ENCODE measurements around a stretch of chr16.

DNA sequence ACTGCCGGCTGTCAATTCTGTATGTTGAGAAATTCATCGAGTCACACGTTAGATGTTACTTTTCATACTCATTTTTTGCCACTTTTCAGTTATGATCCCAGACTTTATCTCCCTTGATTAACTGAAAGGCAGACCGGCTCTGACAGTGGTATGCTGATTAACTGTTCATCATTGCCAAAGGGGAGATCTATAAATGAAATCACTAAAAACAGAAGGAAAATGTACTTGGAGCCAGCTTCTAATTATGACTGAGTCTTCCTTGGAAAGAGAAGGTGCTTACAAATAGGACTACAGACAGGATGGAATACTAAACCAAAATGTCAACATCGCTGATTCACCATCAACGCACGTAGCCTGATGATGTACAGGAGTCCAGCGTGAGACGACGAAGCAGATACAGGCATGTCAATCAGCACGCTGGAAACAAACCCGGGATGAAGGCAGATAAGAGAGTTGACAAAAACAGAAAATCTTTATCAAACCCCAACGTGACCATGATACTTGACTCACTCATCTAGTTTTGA is 22.8 kb downstream of the NSMCE1 start:
- RRBS = 0% methylated on average over 3 of the region's 13 CpGs

- RRBS = no CpG with 5 or more reads among the region's 2 CpGs
Observed at GRCh38 chr16:27253968-27254556, 14.5 kb downstream of the NSMCE1 start.

DNA sequence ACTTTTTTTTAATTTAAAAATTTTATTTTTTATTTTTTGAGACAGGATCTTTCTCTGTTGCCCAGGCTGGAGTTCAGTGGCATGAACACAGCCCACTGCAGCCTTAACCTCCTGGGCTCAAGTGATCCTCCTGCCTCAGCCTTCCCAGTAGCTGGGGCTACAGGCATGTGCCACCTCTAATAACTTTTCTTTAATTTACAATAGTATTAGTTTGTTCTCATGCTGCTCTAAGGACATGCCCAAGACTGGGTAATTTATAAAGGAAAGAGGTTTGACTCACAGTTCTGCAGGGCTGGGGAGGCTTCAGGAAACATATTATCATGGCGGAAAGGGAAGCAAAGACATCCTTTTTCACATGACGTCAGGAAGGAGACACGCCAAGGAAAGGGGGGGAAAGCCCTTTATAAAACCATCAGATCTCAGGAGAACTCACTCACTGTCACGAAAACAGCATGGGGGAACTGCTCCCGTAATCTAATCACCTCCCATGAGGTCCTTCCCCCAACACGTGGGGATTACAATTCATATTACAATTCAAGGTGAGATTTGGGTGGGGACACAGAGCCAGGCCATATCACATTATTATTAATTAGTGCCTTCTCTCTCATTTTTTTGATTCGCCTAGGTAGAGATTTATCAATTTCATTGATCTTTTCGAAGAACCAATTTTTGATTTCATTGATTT is 18.3 kb downstream of the IL4R start:
- RRBS = no CpG with 5 or more reads among the region's 8 CpGs

- RRBS = no CpG with 5 or more reads among the region's 12 CpGs
Observed at GRCh38 chr16:27346178-27347000, 32.6 kb downstream of the IL4R start.

DNA sequence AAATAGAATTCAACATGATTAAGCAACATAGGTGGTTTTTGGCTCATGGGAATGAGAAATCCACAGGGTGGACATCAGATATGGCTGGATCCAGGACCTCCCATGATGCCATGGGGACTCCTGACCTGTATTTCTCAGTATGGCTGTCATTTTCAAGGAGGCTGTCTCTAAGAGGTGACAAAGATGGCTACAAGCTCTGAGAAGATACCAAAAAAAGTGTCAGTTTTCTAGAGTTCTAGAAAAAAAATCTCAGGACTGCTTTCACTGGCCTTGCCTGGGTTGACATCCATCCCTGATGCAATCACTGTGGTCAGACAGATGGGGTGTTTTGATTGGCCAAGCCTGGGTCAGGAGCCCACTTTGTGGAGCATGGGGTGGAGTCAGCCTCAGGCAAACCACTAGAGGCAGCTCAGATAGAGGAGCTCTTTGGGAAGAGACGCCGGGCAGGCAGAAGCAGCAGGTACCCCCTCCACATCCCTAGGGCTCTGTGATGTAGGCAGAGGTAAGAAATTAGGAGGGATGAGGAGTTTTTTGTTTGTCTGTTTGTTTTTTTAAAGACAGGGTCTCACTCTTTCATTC is 25.0 kb downstream of the IL21R start:
- RRBS = no CpG with 5 or more reads among the region's 2 CpGs

DNA sequence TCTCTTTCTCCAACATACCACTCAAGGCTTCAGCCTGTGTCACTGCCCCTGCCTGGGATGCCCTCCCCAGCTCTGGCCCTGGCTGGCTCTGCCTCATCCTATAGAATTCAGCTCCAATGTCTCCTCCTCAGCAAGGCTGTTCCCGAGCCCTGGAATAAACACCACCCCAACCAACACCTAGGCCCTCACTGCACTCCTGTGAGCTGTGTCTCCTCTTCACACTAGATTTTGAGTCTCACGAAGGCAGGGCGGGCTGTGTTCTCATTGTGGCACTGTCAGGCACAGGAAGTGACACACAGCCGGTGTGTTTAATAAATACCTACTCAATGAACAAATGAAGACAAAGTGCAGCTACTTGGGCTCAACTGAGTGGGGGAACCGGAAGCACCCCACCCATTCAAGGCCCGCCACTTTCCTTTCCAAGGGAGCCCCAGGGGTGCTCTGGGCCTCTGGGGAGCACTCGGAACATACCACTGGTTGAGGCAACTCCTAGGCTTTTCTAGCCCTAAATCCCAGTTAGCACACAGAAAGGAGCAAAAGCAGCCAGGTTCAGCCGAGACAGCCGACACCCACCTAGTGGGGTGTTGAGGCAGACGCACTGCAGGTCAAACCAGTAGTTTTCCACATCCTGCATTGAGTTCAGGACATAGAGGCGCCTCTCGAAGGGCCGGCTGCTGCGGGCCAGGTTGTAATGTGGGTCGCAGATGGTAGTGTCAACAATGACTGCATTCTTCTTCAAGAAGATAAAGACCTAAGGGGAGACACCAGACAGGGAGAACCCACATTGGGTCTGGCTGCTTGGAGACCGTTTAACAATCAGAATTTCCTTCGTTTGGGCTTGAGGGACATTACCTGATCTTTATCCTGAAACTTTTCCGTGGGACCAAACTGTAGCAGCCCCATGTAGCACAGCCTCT is 57.7 kb downstream of the GTF3C1 start:
- RRBS = 93% methylated on average over 1 of the region's 18 CpGs

GRCh38 chr16:28114601-28115124 is 51.1 kb upstream of the GSG1L start:
- RRBS = no CpG with 5 or more reads among the region's 4 CpGs

DNA sequence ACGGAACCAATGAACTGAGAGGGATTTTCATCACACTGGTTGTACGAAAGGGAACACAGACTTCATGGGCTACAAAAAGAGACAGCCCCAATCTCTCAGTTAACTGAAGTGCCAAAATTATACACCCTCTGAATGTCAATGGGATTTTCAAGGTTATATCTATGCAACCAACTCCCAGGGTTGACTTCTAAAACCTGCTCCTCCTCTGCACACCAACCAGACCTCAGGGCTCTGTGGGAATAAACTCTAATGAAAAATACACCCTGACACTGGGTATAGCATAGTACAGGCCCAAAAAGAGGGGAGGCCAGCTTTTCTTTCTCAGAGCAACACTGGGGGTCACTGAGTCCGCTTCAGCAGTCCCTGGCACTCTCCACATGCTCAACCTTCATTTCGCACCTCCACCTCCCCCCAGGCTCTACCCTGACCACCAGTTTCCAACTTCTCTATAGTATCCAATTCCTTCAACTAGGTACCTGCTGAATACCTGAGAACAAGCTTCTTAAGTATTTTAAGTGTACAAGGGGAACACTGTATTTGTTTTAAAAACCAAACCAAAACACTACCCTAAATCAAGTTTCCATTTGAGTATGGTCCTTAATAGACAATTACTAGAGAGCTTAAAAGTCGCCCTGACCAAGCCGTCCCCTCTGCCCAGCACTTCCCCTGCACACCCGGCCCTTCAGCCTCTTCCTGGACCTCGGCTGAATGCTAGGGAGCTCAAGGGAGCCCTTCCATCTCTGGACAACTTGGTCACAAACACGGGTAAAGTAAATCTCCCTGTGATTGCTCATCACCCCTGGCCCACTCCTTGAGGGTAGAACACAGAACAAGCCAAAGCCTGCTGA is 64.7 kb upstream of the GSG1L start:
- RRBS = no CpG with 5 or more reads among the region's 9 CpGs

- RRBS = no CpG with 5 or more reads among the region's 8 CpGs
Observed at GRCh38 chr16:28166492-28167387, 45.0 kb downstream of the XPO6 start.

DNA sequence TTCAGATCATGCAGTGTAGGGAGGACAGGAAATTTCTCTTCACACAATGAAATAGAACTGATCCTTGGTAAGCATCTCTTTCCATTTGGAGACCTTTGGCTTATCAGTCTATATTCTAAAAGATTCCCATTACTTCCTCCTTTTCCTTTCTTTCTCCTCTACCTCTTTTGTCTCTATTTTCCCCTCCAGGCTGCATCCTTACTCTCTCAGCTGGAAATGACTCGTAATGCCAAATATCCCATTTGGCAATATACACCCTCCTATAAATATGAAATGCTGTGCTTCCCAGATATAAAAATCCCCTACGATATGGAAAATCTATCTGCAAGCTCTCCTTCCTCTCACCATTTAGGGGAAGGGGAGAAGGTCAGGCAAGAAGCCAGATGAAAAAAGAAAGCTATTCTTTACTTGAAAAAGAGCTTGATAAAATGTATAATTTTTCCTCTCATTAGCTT is 40.0 kb downstream of the XPO6 start:
- RRBS = no CpG with 5 or more reads among the region's 2 CpGs

GRCh38 chr16:28175489-28176158 is 36.1 kb downstream of the XPO6 start:
- RRBS = no CpG with 5 or more reads among the region's 7 CpGs

GRCh38 chr16:28203358-28204573 is 8.0 kb downstream of the XPO6 start:
- RRBS = no CpG with 5 or more reads among the region's 8 CpGs

DNA sequence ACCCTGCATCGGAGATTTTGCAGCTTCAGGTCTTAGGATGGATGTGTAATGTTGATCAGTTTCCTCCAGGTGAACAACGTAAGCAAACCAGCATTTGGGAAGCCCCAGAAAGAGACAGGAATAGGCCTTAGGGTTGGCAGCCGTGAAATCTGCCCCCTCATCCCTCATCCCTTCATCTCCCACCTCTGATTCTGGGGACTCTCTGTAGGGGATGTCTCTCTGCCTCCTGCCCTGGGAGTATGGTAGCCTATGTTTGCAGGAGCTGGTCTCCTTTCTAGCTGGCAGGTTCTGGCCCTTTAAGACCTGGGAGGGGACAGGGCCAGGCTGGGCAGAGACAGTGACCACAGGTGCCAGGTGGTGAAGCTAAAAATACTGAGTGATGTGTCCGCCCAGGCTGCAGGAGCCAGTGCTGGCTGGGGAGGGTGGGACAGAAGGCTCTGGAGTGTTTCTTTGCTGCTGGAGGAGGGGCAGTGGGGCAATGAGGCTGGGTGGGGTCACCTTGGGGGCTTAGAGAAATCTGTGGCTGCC is 30.6 kb upstream of the SBK1 start:
- RRBS = no CpG with 5 or more reads among the region's 4 CpGs

GRCh38 chr16:28292920-28293123 is 497 bp downstream of the SBK1 start:
- RRBS = 8% methylated on average over 3 of the region's 8 CpGs

- RRBS = no CpG with 5 or more reads among the region's 5 CpGs
Observed at GRCh38 chr16:28324391-28324922, 32.1 kb downstream of the SBK1 start.

- RRBS = no CpG with 5 or more reads among the region's 9 CpGs
Observed at GRCh38 chr16:28498932-28499381, 4.5 kb downstream of the APOBR start.

DNA sequence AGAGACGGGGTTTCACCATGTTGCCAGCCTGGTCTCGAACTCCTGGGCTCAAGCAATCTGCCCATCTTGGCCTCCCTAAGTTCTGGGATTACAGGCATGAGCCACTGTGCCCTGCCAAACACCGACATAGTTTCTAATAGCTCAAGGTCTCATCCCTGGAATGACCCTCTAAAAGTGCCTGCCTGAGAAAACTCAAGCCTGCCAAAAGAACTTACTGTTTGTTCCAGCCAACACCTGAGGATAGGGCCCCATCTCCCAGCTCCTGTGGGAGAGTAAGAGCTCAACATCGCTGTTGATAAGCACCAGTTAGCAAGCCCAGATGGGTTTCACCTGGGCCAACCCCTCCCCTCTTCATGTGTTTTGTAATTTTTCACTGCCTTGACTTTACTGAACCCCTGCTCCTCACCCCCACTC is 12.7 kb downstream of the NUPR1 start:
- RRBS = no CpG with 5 or more reads among the region's 4 CpGs

GRCh38 chr16:28528361-28528866 is 10.4 kb downstream of the NUPR1 start:
- RRBS = no CpG with 5 or more reads among the region's 5 CpGs

DNA sequence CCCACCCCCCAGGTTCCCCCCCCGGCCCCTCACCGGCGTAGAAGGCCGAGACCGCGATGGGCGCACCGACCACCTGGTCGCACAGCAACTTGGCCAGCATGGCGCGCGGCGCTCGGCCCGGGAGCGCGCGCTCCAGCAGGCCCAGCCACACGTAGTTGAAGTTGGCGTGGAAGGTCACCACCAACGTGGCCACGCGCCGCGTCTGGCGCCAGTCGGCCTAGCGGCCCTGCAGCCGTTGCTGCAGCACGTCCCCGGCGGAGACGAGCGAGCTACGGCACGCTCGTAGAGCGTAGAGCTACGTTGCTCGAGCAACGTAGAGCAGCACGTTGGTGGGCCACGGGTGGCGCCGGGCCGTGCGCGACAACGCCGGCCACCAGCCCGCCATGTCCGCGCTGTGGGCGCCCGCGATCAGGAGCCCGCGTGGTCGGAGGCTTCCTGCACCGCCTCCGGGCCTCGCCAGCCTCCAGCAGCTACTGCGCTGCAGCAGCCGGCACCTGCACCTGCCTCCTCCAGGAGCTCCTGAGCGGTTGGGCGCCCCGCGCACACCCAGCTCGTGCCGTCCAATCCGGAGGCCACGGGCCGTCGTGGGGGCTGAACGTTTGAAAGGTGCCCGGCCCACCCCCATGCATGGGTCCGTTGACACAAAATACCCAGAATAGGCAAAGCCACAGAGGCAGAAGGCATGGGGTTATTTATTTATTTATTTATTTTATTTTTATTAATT is 13.4 kb upstream of the SULT1A1 start:
- RRBS = 6% methylated on average over 21 of the region's 77 CpGs

DNA sequence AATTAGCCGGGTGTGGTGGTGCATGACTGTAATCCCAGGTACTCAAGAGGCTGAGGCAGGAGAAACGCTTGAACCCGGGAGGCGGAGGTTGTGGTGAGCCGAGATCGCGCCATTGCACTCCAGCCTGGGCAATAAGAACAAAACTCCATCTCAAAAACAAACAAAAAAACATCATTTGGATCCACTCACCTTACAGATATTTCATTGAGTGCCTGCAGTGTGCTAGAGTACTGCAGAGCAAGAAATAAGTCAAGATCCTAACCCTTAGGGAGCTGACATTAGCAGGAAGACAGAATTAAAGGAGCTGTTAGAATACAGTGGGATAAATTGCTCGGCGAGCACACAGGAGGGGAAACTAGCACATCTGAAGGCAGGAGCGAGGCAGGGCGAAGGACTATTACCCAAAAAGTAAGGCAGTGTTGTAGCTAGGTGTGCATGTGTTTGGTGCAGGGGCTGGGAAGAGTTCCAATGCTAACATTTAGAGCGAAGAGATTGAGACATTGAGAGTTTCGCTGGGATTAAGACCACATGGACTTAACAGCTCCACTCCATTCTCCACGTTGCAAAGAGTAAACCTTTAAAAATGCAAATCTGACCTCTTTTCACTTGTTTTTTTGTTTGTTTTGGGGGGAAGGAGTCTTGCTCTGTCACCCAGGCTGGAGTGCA is 1.9 kb upstream of the ATXN2L start:
- RRBS = no CpG with 5 or more reads among the region's 14 CpGs